SJSA1 (cell line): Measurements from ENCODE around the genes C4orf36 and ABCG2.

GRCh38 chr4:84960131-84960534, 6.4 kb downstream of the WDFY3 start:
- RAMPAGE, long total RNA, result no peak

DNA sequence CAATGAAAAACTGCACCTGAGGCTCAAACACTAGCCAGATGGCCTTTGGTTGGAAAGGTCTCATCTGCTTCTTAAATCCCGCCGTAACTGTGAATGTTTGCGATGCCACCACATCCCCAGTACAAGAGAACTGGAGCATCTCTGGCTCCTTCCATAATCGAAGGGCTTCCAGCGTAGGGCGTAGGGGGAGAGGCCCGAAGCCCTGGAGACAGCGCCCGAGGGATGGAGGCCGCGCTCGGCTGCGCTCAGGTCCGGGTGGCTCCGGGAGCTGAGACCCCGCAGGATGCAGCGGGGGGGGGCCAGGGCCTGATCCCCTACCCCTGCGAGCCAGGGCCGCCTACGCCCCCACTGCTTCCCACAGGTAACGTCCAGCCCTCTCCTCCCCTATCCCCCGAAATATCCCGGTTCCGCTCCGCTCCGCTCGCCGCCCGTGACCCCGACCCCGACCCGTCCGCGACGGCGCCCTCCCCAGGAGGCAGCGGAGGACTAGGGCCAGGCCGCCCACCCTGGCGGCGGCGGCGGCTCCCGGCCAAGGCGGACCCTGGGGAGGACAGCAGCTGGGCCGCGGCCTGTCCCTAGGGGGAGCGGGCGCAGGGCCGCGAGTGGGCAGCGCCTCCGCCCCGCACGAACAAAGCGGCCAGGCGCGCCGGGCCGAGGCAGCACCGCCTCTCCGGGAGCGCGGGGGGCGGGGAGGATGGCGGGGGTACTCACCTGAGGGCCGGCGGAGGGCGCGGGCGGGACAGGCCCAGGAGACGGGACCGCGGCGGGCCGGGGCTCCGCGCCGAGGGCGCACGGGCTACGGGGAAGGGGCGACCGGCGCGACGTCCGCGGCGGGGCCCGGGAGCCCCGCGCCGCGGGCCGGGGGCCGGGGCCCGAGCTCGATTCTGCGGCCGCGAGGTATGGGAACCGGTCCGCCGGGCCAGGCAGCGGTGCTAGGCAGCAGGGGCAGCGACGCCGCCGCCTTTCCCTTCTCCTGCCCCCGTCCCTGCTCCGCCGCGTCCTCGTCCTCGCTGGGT, 684 bp downstream of the WDFY3 start:
- RAMPAGE, long total RNA, result no peak

DNA sequence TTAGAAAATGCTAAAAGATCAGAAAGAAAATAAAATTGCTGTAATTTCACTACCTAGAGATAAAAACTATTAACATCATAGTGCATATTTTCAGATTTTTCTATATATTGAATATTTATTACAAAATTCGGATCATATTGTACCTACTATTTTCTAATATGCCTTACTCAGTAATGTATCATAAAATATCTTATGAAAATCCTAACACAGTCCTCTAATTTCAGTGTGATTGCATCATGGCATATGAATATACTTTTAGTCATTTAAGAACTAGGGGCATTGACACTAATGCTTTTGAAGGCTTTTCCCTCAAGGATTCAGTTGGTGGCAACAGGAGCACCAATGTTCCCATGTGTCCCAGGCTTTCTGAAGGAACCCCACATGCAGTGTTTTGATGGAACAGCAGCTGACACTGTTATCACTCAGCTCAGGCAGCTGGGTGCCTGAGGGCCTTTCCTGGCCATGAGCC, 348.2 kb downstream of the ARHGAP24 start:
- RAMPAGE, long total RNA, result no peak

DNA sequence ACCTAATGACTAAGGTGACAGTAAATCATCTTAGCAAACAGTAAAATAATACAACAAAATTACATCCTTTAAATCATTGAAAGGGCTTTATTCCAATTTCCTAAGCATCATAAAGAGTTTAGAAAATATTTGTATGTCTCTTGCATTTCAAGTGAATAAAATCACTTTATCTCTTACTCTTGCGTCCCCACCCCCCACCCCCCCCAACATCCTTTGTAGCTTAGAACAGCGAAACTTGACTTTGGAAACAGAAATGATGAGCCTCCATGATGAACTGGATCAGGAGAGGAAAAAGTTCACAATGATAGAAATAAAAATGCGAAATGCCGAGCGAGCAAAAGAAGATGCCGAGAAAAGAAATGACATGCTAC, 359.6 kb downstream of the MAPK10 start:
- RAMPAGE, long total RNA, result no peak

DNA sequence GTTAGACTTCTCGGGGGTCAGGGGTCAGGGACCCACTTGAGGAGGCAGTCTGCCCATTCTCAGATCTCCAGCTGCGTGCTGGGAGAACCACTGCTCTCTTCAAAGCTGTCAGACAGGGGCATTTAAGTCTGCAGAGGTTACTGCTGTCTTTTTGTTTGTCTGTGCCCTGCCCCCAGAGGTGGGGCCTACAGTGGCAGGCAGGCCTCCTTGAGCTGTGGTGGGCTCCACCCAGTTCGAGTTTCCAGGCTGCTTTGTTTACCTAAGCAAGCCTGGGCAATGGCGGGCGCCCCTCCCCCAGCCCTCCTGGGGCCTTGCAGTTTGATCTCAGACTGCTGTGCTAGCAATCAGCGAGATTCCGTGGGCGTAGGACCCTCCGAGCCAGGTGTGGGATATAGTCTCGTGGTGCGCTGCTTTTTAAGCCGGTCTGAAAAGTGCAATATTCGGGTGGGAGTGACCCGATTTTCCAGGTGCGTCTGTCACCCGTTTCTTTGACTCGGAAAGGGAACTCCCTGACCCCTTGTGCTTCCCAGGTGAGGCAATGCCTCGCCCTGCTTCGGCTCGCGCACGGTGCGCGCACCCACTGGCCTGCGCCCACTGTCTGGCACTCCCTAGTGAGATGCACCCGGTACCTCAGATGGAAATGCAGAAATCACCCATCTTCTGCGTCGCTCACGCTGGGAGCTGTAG, 284.0 kb downstream of the MAPK10 start:
- RAMPAGE, long total RNA, result no peak

- RAMPAGE, long total RNA, result no peak
These were observed at the start of gene C4orf36 for GRCh38 chr4:86892290-86892909. C4orf36 (minus strand) TSS chr4:86892422.

- RAMPAGE, long total RNA, result no peak
These were observed 18.8 kb upstream of the C4orf36 start for GRCh38 chr4:86911126-86911398.

DNA sequence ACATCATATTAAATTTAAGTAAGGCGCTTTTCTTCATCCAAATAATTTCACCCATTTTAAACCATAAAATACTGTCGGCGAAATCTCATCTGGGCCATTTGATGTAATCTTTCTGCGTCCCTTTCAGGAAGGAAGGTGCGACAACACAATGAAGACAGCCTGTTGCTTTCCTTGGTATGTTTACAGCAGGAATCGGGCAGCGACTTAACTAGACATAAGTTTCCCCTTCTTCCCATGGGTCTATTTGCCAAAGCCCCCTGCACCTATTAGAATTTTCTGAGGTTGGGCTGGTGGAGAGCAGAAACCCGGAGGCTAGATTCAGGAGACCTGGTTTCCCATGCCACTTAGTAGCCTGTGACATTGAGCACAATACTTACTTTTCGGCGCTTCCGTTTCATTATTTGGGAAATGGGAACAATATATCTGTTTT, 686 bp upstream of the AFF1 start:
- RAMPAGE, long total RNA, result no peak

- RAMPAGE, long total RNA, result no peak
These were observed 47.0 kb downstream of the AFF1 start for GRCh38 chr4:86981730-86982255.

DNA sequence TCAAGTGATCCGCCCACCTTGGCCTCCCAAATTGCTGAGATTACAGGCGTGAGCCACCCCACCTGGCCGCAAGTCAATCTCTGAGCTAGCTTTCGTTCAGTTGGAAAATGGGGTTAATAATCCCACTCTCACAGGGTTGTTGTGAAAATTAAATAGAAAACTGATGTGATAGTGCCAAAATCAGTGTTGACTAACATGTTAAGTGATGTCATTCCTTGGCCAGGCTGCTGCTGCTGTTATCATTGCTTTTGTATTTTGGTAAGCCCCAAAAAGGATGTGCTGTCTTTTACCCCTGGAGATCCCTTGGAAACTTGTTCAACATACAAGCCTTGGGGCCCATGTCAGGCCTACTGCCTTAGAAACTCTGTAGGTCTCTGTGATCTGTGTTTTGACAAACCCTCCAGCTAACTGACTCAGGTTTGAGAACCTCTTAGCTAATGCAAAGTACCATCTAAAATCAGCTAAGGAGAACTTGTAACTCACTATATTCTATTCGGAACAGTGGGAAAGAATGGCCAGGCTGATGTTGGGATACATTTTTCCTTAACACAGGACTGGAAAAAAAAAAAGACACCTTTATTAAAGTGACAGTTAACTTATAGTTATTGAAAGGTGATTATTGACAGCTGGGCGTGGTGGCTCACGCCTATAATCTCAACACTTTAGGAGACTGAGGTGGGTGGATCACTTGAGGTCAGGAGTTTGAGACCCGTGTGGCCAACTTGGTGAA, 106.5 kb downstream of the AFF1 start:
- RAMPAGE, long total RNA, result no peak

GRCh38 chr4:87417012-87417467, 5.3 kb upstream of the NUDT9 start:
- RAMPAGE, long total RNA, result no peak

DNA sequence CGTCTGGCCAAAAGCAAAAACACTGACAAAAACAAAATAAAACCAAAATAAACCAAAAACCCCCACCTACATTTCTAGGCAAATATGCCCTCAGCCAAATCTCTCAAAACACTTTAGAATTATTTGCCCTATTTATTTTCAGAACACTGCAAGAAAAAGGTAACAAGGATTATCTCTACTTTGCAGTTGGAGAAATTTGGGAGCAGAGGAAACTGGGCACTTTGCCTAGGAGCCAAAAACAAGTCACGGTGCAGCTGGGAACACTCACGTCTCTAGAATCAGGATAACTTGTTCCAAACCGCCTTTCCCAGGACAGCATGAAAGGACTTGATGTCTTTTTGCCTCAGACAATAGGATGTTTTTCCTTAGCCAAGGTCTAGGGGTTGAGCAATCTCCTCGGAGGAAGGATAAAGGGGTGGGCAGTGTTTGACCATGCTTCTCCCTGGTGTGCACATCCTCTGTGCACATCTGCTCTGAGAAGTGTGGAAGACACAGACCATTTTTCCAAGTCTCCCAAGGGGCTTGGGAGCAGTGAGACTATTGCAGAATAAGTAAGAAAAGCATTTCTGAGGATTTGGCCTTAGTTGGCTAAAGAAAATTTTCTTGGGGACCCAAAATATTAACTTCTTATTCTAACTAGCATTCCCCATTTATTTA, 1.7 kb upstream of the SPARCL1 start:
- RAMPAGE, long total RNA, result no peak

DNA sequence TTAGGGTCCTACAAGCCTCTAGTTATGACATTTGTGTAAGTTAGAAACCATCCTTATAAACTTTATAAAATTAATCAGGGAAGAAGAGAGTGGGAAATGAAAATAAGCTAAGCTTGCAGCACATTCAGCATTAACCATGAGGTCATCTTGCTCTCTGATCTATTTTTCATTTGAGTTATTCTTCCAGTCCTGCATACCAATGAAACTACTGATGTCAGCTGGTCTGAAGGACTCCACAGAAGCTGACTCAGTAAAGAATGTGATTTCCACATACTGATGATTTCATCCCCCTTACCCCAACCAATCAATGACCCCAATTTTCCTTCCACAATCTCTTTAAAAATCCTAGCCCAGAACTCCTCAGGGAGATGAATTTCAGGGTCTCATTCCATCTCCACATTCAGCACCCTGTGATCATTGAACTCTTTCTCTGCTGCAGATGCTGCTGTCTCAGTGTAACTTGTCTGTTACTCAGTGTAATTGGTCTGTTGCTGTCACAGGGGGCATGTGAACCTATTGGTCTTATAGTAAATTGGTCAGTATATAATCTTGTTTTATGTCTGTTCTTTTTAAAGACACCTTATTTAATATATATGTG, 18.7 kb upstream of the DSPP start:
- RAMPAGE, long total RNA, result no peak

GRCh38 chr4:87678142-87678367, 28.0 kb downstream of the DMP1 start:
- RAMPAGE, long total RNA, result no peak

GRCh38 chr4:87865168-87865874, 32.6 kb downstream of the MEPE start:
- RAMPAGE, long total RNA, result no peak

- RAMPAGE, long total RNA, result no peak
These were observed 64.2 kb upstream of the SPP1 start for GRCh38 chr4:87911216-87911822.

- RAMPAGE, long total RNA, result no peak
These were observed 1.4 kb downstream of the PKD2 start for GRCh38 chr4:88008679-88009295.

GRCh38 chr4:88158289-88159459, at the start of gene ABCG2:
ABCG2 (minus strand) TSS chr4:88158639.
- RAMPAGE, long total RNA, result no peak

- RAMPAGE, long total RNA, result no peak
These were observed 19.9 kb upstream of the ABCG2 start for GRCh38 chr4:88178187-88178906.

DNA sequence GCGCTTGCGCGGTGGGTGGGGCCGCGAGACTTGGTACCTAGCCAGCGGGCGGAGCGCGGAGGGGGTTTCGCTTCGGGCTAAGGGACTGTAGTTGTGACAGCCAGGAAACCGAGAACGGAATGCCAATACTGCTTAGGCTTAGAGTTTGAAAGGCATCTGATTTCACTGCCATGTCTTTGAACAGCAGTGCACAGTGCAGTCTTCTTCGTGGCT, 388 bp upstream of the PPM1K start:
- RAMPAGE, long total RNA, result no peak